Placental pericyte (primary cell): Measurements from ENCODE around the genes KCNJ4, KDELR3 and CBY1.

DNA sequence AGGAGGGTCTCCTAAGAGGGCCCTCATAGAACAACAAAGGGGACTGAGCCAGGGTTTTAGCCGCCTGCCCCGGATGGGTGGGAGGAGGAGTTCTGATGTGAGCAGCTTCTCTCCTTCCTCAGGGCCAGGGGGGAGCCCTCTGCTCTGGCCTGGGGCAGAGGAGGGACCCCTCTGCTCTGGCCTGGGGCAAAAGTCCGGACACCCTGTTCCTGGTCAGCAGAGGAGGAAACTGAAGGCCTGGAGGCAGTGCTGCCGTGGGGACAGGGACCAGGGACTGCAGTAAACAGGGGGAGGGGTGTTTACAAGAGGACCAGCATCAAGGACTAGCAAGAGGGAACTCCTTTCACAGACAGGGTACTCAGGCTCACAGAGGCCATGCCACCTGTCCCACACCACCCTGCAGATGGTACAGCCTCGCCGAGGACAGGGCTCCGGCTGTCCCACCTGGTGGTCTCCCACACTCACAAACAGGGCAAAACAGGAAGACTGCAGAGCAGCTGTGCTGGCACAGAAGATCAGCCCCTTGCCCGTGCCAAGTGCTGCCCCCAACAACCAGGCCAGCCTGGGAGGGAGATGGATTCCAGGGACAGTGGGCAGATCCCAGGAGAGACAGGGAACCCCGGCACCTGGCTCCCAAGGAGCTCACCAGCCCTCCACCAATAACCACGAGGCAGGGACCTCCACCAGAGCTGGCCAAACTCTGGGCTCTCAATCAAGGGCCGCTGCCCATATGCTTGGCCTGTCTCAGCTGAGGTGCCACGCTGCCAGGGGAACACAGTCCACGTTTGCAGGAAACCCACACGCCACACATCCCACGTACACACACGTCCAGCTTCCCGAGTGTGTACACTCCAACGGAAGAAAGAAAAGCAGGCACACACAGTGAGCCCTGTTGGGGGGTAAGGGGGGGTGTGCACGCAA, 2.2 kb downstream of the CSNK1E start:
- CAGE, long polyA plus RNA, result no peak

DNA sequence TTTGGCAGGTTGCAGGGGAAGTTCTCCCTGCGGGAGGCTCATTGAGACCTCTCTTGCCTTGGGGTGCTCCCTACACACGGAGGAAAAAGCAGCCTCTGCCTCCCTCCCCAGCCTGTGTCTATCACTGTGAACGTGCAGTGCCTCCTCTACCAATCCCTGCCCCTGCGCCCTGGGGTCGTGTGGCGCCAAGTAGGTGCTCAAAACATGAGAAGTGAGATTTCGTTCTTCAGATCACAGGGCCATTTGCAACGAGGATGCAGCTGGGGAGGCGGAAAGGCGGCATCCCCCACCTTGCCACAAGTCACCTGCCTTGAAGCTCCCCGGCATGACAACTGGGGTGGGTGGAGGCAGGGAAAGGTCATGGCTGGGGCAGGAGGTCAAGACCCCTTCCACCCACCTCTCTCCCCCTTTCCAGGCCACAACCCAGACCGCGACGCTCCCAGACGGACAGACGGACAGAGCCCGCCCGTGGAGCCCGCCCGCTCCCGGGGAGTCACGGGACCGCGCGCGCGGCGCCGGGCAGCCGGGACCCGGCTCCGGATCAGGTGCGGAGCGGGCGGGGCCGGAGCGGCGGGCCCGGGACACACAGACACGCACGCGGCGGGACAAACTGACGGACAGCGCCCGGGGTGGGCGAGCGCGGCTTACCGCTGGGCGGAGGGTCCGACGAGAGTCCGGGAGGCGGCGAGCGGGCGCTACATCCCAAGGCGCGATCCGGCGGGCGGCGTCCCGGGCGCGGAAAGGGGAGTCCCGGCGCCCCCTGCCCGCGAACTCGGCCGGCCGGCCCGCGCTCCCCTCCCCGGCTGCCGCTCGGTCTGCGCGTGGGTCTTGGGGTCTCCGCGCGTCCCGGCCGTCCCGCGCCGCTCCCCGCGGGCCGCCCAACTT, at the start of gene KCNJ4:
KCNJ4 (minus strand) TSS at position 868 of the 885 bp plus-strand sequence.
- CAGE, long polyA plus RNA, result no peak

DNA sequence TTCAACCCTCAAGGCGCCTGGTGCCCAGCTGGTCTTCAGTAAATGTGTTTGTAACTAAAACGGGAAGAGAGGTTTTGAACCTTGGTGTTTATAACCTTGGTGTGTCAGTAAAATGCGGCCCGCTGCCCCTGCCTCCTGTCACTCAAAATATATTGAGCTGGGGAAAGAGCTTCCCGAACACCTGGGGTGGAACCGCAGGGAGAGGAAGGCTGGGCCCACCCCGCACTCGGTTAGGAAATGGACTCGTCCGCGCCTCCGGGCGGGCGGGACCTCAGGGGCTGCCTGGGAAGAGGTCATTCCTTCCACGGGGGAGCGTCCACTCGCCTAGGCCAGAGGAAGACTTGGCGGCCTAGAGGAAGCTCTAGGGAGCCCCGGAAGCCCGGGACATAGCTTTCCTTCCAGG, 4.6 kb upstream of the KDELR3 start:
- CAGE, long polyA plus RNA, result no peak

- CAGE, long polyA plus RNA, result no peak
Measured at GRCh38 chr22:38467089-38468312, at the start of gene KDELR3. KDELR3 (plus strand) TSS chr22:38468096.

- CAGE, long polyA plus RNA, result no peak
Measured at GRCh38 chr22:38656196-38657167, at the start of gene CBY1. CBY1 (plus strand) TSS chr22:38656638.

GRCh38 chr22:38693777-38694460, 6.8 kb downstream of the JOSD1 start:
- CAGE, long polyA plus RNA, result no peak

DNA sequence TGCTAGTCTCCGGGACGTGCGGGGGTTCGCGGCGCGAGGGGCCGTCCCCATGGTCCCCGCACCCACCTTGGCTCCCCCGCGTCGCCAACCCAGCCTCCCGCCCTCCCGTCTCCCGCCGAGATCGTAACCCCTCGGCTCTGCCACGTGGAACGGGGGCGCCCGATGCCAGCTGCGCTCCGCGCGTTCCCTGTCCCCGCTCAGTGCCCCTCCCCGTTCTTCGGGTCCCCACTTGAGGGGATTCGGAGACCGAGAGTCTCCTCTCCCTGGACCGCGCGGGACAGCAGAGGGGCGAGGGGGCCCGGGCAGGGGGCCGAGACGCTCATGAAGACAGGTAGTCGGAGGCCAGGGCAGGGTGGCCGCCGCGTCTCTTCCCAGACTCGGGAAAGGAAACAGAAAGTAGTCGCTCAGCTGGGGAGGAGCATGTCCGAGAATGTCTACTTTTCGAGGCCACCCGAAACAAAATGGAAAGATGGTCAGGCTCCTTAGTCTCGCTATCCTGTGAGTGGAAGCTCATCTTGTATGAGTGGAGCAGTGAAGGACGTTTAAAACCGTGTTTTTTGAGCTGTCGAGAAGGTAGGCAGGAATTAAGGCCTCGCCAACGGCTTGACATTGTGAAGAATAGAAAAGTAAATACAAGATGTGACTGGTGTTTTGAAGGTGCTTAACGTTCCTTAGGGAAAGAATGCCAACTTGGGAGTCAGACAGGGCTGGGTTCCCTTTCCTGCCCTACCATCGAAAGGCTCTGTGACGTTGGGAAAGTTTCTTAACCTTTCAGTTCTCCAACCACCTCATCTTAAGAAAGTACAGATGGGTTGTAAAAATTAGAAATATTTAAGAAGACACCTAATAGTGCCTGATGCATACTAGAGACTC, 776 bp downstream of the GTPBP1 start:
- CAGE, long polyA plus RNA, result no peak

DNA sequence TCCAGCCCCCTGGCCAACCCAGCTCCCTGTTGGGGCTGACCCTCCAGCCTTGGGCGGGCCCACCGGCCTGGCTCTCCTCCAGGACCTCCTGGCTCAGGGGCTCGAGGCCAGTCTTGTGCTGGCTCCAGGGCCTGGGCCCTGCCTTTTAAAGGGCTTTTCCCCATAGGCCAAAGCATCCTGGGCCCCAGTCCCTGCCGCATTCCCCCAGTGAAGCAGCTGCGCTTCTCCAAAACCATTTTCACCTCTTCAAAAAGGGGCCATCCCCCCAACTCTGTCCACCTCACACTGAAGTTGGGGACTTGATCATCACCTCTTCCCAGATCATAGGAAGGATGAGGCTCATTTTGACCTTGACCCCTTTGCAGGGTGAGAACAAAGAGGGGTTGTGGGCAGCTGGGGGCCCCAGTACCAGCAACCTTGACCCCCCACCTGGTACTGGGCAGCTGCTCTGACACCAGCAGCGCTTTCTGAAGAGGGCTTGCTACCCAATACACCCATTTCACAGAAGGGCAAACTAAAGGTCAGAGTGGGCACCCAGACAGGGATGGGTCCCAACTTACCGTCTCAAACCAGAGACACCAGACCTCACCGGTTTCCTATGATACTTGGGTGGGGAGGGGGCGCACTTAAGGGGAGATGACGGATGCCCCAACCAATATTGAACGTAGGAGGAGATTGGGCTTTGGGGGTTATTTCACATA, 9.2 kb downstream of the CBX6 start:
- CAGE, long polyA plus RNA, result no peak

- CAGE, long polyA plus RNA, result no peak
Measured at GRCh38 chr22:38866175-38866886, 5.7 kb downstream of the CBX6 start.

- CAGE, long polyA plus RNA, result no peak
Measured at GRCh38 chr22:38873817-38874348, 1.9 kb upstream of the CBX6 start.

DNA sequence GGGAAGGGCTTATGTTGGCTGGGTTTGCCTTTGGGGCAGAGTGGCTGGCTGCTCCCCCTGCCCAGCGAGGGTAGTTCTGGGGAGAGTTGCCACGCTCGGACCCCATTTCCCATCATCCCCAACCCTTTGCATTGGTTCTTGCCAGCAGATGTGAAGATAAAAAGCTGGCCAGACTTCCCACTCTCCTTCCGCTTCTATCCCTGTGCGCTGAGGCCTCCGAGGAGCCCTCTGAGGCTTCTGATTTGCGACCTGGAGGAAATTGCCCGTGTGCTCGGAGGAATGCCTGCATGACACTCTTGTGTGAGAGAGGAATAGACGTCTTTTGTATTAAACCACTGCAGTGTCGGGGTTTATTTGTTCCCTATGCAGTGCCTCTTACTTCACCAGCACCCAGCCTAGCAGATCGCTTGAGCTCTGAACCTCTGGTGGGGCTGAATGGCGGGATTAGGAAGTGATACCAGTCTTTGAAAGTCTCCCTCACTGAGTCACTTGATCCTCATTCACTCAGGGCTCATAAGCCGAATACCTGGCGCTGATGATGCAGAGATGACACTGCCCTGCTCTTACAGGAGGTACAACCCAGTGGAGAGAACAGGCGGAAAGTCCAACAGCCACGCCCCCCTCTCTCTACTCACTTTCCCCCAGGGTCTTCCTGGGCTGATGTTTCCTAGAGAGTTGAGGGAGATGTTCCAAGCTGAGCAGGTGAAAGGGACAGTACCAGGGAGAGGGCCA, 10.3 kb upstream of the APOBEC3A start:
- CAGE, long polyA plus RNA, result no peak

- CAGE, long polyA plus RNA, result no peak
Measured at GRCh38 chr22:38952345-38952918, 5.0 kb upstream of the APOBEC3A start.

DNA sequence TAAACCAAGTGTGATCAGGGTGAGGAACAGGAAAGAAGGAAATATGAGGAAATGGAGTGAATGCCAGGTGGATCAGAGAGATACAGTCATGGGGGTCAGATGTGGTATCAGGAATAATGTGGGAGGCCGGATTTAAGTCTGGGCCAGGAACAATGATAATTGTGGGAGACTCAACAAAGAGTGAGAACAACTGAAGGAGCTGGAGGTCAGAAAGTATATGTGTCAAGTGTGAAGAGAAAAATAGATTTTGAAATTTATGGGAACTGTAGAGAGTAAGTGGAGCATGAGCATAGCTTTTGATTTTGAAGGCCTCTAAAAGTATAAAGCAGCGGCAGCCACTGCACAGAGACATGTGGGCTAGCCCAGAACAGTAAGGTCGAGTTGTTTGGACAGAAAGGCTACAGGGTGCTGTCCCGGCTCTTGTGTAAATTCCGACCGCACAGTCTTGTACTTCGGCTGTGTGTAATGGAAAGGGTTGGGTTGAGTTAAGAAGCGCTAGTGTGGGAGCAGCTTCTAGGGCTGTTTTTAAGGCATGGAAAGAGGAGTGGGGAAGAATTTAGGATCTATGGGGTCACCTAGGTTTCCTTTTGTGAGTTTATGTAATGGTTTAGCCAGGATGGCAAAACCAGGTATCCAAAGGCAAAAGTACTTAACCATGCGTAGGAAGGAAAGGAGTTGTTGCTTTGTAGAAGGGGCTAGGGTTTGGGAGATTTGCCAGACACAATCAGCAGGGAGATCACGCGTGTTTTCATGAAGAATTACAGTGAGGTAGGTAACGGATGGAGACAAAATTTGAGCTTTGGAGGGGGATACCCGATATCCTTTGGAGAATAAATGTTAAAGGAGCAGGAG, 10.2 kb upstream of the APOBEC3G start:
- CAGE, long polyA plus RNA, result no peak

- CAGE, long polyA plus RNA, result no peak
Measured at GRCh38 chr22:39179395-39179885, 27.0 kb upstream of the CBX7 start.

DNA sequence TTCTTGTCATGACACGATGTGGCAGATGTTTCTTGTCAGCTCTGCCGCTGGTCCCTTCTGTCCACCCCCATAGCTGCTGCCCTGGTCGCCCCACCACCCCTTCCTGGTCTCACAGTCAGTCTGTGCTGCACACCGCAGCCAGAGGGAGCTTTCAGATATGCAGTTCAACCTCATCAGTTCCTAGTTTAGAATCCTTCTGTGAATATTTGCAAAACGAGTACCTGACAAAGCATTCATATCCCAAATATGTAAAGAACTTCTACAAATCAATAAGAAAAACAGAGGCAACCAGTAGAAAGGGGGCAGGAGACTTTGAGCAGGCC, 33.3 kb upstream of the CBX7 start:
- CAGE, long polyA plus RNA, result no peak

- CAGE, long polyA plus RNA, result no peak
Measured at GRCh38 chr22:39229859-39230896, 14.6 kb downstream of the PDGFB start.

- CAGE, long polyA plus RNA, result no peak
Measured at GRCh38 chr22:39233353-39234228, 11.2 kb downstream of the PDGFB start.

- CAGE, long polyA plus RNA, result no peak
Measured at GRCh38 chr22:39241386-39241902, 3.3 kb downstream of the PDGFB start.

GRCh38 chr22:39282548-39283295, 36.7 kb downstream of the RPL3 start:
- CAGE, long polyA plus RNA, result no peak

DNA sequence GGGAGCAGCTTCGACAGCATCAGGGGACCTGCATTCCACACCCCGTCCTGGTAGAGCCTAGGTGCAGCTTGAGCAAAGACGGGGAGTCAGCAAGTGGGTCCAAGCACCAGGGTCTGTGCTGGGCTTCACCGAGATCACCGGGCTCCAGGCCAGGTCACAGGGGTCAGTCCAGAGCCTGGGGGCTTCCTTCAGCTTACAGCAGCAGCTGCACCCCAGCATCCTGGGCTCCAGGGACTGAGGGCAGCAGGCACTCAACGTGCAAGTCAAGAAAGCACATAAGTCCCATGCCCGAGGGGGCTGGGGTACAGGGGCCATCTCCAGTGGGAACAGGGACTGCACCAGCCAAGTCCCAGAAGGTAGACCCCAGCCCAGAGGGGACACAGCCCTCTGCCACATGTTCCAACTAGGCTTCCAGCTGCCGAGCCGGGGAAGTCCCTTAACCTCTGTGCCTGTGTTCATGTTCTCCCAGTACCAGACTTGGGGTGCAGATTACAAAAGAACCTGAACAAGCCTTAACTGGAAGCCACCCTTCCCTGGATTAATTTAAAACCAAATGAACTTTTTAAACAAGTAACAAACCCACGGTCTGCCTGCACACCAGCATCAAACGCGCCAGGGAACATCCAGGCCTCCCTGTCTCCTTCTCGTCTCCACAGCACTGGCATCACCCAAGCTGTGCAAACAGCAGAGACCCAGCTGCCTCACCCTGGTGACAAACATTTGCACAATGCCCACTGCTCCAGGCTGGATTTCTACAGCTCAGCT, 7.3 kb downstream of the RPL3 start:
- CAGE, long polyA plus RNA, result no peak